ENCODE results near the genes CCNJL, GABRB2 and CCNG1.

DNA sequence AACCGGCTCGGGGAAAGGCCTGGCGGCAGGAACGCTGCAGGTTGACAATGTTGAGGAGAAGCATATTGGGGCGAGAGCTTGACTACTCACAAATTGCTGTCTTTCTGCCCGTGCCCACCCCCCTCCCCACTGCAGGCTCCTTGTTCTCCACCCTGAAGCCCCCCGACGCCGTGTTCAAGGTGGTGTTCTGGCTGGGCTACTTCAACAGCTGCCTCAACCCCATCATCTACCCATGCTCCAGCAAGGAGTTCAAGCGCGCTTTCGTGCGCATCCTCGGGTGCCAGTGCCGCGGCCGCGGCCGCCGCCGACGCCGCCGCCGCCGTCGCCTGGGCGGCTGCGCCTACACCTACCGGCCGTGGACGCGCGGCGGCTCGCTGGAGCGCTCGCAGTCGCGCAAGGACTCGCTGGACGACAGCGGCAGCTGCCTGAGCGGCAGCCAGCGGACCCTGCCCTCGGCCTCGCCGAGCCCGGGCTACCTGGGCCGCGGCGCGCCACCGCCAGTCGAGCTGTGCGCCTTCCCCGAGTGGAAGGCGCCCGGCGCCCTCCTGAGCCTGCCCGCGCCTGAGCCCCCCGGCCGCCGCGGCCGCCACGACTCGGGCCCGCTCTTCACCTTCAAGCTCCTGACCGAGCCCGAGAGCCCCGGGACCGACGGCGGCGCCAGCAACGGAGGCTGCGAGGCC is 37.1 kb upstream of the TTC1 start:
- PRO-cap, 2 experiments, result peak in 1 of 2 experiments; most common plus-strand start position 386 of the sequence (in 1)

DNA sequence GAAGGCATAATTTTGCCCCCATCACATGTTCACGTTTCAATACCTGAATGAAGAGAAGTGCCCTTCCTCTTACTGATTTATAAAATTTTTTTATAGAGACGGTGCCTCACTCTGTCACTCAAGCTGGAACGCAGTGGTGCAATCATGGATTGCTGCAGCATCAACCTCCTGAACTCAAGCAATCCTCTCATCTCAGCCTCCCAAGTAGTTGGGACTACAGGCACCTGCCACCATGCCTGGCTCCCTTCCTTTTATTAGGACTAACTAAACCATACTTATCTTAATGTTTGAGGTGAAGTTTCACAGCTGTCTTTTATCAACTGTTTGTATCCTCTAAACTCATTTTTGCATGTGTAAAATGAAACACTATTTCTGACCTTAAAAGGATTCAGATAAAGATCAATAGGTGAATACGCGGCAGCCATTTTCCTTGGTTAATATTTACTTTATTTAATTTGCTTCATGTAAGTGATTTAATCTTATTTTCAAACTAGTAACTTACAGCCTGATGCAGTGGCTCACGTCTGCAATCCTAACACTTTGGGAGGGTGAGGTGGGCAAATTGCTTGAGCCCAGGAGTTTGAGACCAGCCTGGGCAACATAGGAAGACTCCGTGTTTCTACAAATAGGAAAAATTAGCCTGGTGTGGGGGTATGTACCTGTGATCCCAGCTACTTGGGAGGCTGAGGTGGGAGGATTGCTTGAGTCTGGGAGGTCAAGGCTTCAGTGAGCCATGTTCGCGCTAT is 22.5 kb downstream of the PWWP2A start:
- PRO-cap, 2 experiments, result no peak in any of the 2 experiments

DNA sequence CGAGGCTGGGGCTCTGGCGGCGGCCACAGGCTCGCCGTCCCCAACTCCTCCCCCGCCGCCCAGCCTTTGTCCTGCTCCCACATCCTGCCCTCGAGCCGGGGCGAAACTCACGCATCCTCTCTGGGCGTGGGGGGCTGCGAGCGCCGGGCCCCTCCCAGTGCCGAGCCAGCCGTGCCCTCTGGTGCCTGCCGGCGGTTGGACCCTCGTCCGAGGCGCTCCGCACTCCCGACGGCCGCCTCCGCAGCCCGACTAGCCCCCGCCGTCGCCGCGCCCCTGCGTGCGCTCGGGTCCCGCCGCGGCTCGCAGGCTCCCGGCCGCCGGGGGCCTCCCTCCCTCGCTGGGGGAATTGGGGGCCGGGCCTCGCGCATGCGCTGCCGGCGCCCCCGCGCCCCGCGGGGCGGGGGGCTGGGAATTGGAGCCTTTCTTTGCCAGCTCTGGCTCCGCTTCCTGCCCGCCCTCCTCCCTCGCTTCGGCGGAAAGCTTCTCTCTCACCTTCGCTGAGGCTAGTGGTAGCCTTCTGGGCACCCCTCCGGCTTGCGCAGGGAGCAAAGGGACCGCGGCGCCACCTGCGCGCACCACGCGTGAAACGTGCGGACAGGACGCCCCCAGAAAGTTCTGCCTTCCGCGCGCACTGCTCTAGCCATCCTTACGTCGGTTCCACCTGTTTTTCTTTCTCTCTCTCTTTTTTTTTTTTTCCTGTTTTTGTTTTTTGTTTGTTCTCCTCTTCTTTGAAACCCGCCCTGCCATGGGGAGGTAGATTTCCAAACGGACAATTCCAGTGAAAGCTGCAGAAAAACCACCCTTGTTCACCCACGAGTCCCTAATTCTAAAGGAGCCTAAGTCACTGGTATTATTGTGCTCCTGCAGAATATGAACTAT is at the start of gene CCNJL:
Gene CCNJL, minus strand, starts transcription at position 312 of the 879 bp plus-strand sequence.
- PRO-cap, 2 experiments, result peak in 2 of 2 experiments; most common plus-strand start position 371 of the sequence (in 1); most common minus-strand start position 302 of the sequence (in 2)

DNA sequence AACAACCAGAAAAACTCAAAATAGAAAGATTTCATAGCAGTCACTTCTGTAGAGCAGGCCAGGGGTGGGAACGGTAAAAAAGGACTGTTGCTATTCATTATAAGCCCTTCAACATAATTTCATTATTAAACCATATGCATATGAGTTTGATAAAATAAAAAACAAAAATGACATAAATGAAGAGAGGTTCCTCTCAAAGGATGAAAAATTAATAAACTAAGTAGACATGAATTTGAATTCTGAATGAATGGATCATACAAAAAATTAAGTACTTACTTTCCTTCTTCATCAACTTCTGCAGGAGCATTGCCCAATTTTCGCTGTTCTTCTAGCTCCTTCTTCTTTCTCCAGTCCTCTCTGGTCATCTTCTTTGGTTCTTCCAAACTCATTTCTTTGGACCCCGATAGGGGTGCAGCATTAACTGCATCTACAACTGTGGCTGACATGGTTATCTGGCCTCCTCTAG is 4.0 kb downstream of the SLU7 start:
- PRO-cap, 2 experiments, result no peak in any of the 2 experiments

DNA sequence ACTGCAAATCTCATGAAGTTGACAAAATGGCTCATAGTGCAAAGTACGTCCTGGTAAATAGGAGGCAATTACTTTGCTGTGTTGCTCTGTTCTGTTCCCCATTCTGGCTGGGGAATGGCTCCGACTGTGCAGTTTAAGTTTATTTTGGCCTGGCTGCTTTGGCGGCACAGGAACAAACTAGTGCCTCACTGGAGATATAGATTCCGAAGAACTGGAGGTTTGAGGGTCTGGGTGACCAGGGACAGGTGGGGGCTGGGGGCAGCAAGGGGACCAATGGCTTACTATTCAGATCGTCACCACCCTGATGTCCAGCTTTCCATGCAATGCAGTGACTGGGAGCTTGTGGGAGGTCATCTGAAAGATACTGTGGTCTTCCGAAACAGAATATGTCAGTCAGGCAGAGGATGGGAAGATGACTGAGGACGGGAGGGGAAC is 54.4 kb downstream of the PTTG1 start:
- PRO-cap, 2 experiments, result no peak in any of the 2 experiments

DNA sequence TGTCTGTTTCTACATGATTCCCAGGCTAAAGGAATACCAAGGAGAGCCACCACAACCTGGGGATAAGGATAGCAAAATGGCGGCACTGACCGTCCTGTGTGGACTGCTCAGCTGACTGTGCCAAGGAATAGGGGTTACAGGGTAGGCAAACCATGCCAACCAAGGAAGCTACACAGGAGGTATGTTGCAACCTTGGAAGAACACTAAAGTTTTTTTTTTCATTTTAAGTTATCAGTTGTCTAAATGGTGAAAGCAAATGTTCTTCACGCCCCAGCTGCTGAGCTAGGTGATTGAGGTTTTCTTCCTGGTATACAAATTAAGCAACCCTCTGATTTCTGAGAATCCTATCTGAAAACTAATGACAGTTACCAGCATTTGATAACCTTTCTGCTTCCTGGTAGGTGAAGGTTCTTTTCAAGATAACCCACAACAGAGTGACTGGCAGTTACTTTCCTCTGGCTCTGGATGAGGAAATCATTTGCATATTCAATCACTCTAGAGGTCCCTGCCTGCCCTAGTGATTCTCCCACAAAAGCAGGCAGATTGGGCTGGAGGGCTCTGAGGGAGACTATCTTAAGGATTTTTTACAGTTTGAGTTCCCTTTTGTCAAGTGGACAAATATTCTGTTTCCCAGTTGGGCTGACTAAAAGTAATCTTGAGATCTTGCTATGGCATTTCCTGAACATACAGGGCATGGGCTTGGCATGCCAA is 194.9 kb downstream of the ATP10B start:
- PRO-cap, 2 experiments, result no peak in any of the 2 experiments

- PRO-cap, 2 experiments, result no peak in any of the 2 experiments
These were observed 168.5 kb downstream of the ATP10B start for GRCh38 chr5:160683440-160683999.

DNA sequence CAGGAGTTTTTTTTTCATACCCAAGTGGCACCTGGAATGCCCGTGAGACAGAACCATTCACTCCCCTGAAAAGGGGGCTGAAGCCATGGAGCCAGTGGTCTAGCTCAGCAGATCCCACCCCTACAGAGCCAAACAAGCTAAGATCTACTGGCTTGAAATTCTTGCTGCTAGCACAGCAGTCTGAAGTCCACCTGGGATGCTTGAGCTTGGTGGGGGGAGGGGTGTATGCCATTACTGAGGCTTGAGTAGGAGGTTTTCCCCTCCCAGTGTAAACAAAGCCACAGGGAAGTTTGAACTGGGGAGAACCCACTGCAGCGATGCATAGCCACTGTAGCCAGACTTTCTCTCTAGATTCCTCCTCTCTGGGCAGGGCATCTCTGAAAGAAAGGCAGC is 41.1 kb upstream of the ATP10B start:
- PRO-cap, 2 experiments, result no peak in any of the 2 experiments

- PRO-cap, 2 experiments, result no peak in any of the 2 experiments
These were observed at the start of gene GABRB2 for GRCh38 chr5:161546404-161546861. TSS of gene GABRB2 (minus strand) at chr5:161546725.

- PRO-cap, 2 experiments, result peak in 1 of 2 experiments; most common minus-strand start chr5:162384553 (in 1)
These were observed 316.7 kb downstream of the GABRG2 start for GRCh38 chr5:162384378-162384638.

DNA sequence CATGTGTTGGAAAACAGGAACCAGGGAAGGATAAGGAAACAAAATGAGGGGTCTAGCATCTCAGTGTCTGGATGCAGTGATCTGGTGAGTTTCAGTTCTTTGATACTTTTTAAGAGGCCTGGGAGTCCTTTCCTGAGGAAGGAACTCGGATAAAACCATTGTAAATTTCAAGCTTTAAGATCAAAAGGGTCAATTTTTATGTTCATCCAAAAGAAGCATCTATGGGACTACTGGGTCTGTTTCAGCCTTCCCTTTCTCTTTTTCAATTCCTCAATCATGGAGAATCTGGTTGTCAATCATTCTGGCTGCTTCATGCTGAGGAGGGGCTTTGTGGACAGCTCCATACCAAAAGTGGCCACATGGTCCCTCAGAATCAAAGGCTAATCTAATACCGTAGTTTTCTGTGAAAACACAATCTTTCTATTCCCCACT is 562.5 kb upstream of the CCNG1 start:
- PRO-cap, 2 experiments, result no peak in any of the 2 experiments

GRCh38 chr5:163436833-163437441 is 458 bp upstream of the CCNG1 start:
- PRO-cap, 2 experiments, result peak in 2 of 2 experiments; most common minus-strand start chr5:163437322 (in 1)

DNA sequence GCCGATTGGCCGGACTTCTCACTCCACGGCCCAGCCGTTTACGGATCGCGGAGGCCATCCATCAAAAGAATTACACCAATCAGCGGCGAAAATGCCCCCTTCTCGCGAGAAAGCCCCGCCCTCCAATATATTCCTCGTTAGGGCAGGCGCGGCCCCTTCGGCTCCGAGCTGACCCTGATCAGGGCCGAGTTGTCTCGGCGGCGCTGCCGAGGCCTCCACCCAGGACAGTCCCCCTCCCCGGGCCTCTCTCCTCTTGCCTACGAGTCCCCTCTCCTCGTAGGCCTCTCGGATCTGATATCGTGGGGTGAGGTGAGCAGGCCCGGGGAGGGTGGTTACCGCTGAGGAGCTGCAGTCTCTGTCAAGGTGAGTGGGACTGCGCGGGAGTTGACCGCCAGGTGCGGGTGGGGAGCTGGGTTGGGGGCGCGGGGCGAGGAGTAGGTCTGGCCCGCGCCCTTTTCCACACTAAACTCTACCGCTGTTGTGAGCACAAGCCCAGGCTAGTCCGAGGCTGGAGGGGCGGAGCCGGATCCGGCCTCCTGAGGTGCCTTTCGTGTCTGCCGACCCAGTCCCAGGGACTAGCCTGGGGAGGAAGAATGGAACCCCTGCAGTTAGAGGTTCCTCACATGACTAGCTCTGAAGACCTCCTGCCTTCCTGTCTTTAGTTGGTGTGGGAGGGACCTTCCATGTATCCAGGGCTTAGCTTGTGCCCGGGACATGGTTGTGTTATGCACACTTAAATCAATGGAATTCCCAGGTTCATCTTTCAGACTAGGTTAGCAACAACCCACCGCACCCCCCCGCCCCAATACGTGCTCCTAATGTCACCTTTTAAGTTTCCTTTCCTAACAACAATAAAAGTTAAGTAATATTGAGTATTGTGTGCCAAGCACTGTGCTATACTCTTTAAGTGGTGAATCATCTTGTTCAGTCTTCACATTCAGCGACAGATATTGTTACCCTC is at the start of gene CCNG1:
Gene CCNG1, plus strand, starts transcription at position 154 of the 961 bp plus-strand sequence.
- PRO-cap, 2 experiments, result peak in 2 of 2 experiments; most common plus-strand start position 166 of the sequence (in 2); most common minus-strand start position 635 of the sequence (in 1)

DNA sequence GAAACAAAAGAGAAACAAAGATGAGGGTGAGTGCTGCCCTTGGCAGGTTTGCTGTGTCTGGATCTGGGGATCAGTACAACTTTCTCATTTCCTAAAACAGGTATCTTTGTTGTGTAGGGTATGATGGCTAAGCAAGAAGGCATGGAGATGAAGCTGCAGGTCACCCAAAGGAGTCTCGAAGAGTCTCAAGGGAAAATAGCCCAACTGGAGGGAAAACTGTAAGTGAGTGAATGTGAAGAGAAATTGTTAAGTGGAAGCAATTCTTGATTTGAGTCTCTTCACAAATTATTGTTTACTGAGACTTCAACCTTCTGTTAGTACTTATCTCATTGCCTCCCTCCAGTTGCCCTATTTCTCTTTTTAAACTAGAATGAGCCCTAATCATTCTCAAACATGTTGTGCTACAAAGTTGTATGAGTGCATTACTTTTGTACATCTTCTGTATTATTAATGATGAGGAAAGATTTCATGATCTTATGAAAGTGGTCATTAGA is 10.9 kb downstream of the HMMR start:
- PRO-cap, 2 experiments, result no peak in any of the 2 experiments

DNA sequence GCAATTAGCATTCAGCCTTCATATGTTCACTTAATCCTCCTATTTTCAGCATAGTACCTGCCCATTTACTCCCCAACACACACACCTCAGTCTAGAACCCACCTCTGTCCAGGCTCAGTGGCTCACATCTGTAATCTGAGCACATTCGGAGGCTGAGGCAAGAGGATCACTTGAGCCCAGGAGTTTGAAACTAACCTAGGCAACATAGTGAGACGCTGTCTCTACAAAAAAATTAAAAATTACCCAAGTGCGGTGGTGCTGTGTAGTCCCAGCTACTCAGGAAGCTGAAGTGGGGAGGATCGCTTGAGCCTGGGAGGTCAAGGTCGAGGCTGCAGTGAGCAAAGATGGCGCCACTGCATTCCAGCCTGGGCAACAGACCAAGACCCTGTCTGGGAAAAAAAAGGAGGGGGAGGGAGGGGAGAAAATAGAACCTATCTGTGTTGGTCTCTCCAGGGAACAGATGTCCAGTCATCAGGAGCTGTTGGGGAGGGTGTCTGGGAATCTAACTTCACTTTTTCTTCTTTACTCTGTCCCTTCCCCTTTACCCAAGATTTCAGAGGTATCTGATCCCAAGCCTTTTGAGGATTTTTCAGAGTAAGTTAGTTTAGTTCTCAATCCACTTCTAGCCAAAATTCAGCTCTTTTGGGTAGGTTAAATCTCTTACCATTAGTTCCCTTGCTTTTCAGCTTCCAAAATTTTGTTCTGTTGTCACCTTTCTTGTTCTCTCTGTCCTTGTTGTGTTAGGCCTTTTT is 24.3 kb downstream of the MAT2B start:
- PRO-cap, 2 experiments, result peak in 1 of 2 experiments; most common plus-strand start position 456 of the sequence (in 1); most common minus-strand start position 291 of the sequence (in 1)

- PRO-cap, 2 experiments, result no peak in any of the 2 experiments
These were observed 855.1 kb downstream of the MAT2B start for GRCh38 chr5:164360446-164361085.

- PRO-cap, 2 experiments, result peak in 1 of 2 experiments; most common plus-strand start chr5:168023010 (in 1); most common minus-strand start chr5:168022936 (in 1)
These were observed 268.6 kb upstream of the WWC1 start for GRCh38 chr5:168022859-168023231.

DNA sequence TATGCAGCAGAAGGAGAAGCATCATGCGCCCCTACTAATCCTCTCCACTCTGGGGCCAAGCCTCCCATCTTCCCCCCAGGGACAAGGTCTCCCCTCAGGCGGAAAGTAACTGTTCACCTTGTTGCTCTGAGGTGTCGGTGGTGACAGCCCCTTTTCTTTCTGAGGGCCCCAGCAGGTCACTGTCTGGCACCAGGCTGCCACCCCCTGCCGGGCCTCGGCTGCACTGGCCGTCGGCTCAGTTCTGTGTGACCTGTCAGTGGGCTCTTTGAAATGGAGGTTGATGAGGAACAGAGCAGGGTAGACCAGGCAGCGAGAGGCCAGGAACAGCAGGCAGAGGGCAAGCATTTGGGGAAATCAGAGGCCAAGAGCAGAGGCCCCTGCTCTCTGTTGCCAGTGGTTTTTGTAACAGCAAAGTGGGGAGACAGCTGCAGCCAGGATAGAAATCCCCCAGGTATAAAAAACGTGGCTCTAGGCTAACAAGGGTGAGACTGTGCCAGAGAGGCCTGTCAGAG is 113.4 kb upstream of the WWC1 start:
- PRO-cap, 2 experiments, result peak in 1 of 2 experiments; most common plus-strand start position 340 of the sequence (in 1); most common minus-strand start position 225 of the sequence (in 1)

DNA sequence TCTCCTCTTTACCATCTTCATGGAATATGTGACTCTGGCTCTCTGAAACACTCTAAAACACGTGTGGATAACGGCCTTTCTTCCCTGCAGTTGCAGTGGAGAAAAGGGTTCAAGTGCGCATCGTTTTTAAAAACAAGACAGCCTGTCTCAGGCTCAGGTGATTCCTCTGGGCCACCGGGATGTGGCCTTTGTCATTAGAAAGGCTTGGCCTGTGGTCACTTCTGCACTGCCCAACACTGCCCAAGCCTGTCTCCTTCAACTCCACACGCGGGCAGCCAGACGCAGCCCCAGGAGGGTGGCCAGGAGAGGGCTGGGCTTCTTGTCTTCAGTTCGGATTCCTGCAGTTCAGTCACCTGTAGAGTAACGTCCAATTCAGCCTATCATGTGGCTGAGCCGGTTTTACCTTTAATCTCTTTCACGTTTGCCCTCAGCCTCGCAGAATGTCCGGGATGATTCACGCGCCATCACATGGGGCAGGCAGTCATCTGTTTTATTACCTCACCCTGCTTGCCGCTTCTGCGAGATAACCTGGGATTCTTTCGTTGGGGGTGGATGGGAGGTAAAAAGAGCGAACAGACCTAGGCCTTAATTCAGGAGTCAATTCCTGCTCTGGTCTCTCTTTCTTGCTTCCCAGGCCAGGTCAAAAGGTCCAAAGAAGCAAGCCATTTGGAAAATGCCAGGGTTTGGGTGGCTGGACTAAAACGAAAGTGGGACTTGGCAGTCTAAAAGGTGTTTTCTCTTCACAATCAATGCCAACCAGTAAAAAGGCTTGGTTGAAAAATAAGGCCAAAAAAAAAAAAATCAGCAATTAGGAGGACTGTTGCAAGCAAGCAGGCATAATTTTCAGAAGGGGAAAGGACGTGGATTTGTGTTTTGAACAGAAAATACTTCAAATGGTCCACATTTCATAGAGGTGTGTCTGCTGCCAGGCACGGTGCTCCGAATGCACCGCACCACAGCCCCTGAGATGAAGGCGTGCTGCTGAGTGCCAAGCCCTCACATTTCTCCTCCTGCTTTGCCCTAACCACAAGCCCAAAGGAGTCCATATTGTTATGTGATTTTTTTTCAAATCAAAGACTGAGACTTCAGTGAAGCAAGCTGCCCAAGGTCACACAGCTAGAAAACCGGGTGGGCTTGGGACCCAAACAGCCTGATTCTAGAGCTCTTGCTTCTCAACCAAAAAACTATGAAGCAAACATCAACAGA is 2.9 kb upstream of the WWC1 start:
- PRO-cap, 2 experiments, result no peak in any of the 2 experiments

DNA sequence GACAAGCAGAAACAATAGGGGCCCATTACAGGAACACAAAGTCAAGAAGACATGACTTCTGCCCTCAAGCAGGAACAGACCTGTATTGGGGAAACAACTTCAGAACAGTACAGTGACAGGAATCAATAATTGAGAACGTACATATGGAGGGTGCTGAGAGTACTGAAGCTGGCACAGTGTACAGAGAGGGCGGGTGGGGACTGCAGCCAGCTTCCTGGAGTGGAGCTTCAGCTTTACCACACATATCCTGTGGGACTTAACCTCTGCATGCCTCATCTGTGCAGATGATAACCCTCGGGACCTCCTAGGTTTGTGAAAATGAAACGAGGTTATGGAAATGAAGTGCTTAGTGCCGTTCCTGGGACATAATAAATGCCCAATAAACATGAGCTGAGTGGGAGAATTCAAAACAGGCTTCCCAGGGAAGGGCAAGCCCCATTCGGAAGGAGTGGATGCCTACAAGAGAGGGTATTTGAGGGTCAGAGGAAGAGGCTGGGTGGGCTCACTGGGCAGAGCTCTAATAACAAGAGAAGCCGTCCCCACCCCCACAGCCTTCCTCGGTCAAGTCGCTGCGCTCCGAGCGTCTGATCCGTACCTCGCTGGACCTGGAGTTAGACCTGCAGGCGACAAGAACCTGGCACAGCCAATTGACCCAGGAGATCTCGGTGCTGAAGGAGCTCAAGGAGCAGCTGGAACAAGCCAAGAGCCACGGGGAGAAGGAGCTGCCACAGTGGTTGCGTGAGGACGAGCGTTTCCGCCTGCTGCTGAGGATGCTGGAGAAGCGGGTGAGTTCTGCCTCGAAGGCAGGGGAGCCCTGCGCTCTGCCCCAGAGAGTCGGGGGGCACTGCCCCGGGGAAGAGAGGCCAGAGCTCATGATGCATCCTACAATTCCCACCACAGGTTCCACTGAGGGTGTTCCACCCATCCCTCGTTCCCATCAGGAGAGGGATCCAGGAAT is 21.8 kb upstream of the RARS1 start:
- PRO-cap, 2 experiments, result no peak in any of the 2 experiments

Measured in heart right ventricle (tissue), 2 donors.